CMK (cell line): ENCODE results near the gene VTI1A.

DNA sequence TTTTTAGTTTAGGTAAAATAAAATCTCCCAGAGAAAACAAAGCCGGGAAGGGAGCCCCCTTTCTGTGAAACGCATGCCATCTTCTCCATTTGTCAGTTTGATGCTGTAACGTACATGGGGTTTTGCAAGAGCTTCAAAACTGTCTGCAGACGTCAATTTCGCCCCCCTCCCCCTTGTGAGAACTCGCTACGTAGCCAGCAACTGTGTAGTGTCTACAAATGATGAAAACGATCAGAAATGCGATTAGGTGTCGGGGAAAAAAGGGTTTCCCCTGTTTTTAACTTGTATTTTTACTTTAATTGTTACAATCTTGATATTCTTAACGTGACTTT is 972 bp downstream of the PDCD4 start:
- RRBS, result no CpG with 5 or more reads among the region's 11 CpGs

DNA sequence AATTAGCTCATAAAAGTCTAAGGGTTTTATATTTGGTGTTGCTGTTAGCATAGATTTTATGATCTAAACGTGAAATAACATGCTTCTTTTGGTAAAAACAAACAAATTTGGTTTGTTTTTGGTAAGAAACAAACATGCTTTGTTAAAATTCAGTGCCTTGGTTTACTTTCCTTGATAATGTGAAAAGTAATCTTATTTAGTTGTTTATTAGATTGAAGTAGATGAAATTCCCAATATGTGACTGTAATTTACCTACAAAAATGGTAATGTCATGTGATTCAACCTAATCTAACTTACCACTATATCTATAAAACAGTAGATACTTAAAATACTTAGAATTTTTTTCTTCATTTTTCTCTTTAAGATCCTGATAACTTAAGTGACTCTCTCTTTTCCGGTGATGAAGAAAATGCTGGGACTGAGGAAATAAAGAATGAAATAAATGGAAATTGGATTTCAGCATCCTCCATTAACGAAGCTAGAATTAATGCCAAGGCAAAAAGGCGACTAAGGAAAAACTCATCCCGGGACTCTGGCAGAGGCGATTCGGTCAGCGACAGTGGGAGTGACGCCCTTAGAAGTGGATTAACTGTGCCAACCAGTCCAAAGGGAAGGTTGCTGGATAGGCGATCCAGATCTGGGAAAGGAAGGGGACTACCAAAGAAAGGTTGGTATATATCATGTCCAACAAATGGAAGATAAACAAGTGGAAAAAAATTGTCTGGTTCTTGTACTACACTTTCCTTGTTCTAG is 9.3 kb downstream of the PDCD4 start:
- RRBS, result 100% methylated on average over 1 of the region's 10 CpGs

DNA sequence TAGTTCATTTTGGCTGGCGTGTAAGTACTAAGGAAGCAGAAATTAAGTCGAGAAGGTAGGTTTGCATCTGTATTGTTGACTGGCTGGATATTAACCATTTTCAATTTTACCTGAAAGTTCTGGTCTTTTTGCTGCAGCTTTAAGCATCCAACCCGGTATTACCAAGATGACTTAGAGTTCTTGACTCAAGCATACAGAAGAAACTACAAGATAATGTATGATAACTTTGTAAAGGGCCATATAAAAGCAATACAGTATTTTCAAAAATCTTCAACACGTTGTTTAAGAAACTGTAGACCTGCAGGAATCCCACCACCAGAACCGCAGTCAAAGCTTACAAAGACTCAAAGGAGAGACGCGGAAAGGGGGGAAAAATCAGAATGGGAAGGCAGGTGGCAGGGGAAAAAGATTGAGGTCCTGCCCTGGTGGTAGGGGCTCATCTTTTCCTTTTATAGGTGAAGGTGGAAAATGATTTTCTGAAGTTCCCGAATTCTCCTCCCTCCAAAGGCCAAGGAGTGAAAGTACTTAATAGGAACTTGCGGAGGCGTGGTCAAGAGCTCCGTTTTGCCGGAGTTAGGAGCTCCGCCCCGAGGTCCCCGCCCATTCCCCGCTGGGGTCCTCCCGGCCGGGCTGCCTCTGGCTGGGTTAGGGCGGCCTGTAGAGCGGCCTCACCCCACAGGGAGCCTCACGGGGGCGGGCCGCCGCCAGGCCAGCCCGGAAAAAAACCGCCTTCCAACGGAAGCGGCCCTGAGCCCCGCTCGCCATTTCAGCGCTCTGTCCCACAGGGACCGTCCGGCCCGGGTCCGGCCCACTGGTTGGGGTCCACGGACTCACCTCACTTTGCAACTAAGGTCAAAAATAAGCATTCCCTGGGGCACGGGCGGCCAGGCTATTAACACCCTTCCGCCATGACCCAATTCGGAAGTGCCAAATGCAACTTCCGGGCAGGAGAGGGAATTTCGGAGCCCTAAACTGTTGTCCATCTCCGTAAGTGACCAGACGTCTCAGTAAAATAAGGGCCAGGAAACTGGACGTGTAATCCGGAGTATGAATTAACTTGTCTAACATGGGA is 633 bp downstream of the BBIP1 start:
- RRBS, result under 1% methylated on average over 24 of the region's 46 CpGs

DNA sequence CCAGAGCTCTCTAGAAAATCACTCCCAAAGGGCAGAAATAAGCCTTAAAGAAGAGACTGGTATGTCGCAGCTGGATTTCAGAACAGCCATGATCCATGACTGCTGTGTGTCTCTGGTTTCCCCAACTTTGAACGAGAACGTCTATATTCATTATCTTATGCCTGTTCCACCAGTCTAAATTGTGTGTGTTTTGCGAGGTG is 220.9 kb downstream of the ADRA2A start:
- RRBS, result no CpG with 5 or more reads among the region's 4 CpGs

GRCh38 chr10:111756380-111756979 is 427.1 kb downstream of the GPAM start:
- RRBS, result no CpG with 5 or more reads among the region's 10 CpGs

DNA sequence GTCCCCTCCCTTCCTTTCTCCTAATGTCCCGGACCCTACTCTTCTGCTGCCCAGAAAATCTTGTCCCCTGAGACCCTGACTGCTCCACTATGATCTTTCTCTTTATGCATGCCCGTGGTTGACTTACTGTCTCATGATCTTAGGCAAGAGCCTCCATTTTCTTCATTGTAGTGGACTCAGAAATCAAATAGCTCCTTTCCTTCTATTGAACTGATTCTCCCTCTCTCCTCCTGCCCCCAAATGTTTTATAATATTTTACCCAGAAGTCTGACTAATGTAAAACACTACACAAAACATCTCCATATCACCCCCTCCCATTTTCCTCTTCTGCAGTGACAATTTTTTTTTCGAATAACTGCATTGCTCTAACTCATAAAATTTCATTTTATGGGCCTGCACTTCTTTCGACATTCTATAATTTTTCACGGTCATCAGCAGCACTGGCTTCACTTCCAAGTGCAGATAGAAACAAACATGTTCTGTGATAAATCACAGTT is 100.3 kb downstream of the GPAM start:
- RRBS, result no CpG with 5 or more reads among the region's 5 CpGs

GRCh38 chr10:112309313-112309773 is 26.1 kb downstream of the TECTB start:
- RRBS, result no CpG with 5 or more reads among the region's 1 CpG

DNA sequence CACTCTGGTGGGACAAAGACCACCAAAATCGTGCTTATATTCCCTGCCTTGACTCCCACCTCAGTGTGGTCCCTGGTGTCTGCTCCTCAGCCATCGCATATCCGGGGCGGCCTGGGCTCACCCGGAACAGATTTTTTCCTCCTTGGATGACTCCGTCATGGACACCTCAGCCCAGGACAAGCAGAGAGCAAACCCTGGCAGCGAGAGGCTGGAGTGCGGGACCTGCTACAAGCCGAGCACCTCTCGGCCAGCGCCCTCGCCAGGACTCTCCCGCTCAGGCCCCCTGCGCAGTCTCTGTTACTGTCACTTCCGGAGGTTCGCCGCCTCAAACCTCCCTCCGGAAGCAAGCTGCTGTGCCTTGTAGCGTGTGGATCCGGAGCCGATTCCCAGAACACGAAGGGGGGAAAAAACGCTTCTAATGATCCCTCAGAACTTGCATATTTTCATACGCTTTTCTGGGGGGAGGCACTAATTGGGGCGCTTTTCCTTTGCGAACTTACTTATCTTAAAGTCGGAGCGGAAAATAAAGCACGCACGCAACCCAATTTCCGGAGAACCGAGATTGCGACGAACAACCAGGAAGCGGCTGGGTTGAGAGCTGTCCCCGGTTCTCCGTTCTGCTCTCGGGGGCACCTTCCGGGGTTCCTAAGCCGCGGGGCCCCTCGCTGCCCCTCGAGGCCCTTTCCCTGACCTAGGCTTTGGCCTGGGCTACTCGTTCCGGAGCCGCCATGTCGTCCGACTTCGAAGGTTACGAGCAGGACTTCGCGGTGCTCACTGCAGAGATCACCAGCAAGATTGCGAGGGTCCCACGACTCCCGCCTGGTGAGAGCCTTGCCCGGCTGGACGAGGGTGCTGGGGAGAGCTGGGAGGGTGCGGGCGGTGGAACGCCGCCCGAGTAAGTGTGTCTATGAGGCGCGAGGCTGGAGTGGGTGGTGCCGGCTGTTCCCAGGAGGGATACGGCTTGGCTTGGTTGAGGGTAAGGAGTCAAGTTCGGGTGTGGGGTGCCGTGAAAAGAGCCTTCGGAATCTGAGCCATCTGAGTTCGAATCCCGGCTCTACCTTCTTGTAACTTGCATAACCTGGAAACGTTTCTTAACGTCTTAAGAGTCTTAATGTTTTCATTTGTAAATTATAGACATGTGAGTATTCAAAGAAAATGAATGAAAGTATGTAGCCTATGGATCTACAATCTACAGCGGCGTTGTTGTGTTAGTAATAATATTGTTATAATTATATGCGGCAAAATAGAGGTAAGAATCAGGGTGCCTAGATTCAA is at the start of gene VTI1A:
TSS of gene VTI1A (plus strand) at position 570 of the 1,275 bp plus-strand sequence.
- RRBS, result 1% methylated on average over 27 of the region's 76 CpGs

GRCh38 chr10:112460777-112461499 is 13.9 kb downstream of the VTI1A start:
- RRBS, result no CpG with 5 or more reads among the region's 3 CpGs

- RRBS, result no CpG with 5 or more reads among the region's 10 CpGs
Measured at GRCh38 chr10:112526929-112527327, 79.9 kb downstream of the VTI1A start.

GRCh38 chr10:112577882-112578253 is 130.9 kb downstream of the VTI1A start:
- RRBS, result no CpG with 5 or more reads among the region's 8 CpGs

- RRBS, result no CpG with 5 or more reads among the region's 15 CpGs
Measured at GRCh38 chr10:112775759-112776634, 174.1 kb upstream of the TCF7L2 start.

DNA sequence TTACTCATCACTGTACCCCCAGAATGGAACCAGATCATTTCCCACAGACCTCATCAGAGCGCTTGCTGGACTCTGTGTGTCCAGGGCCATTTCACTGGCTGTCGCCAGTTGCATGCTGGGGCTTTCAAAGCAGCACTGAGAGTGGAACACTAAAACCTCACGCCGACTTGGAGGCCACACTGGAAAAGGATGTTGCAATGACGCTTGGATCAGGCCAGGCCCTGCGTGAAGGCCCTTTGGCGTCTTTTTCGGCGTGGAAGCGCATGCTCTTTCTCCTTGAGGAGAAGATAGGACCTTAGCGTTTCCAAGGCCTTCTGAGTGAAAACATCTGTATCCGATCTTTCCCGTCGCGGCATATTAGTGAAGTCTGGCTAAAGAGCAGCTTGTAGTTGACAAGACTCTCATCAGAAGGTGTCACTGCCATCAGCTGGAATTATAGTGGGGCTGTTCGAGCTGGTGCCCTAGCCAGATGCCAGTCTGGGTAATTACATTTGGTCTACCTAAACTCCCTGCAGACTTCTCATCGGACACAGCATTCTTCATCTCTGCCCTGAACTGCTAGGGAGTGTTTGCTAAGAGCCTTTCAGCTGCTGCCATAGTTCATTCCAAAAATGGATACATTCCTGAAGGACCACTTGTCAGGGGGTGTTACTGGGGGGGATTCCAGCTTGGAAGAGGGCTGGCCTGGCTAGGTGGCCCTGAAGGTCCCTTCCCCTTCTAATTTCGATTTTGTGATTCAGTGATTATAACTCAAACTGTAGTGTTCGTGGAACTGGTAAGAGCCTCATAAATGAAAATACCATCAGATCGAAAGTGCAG is 167.7 kb upstream of the TCF7L2 start:
- RRBS, result no CpG with 5 or more reads among the region's 20 CpGs

DNA sequence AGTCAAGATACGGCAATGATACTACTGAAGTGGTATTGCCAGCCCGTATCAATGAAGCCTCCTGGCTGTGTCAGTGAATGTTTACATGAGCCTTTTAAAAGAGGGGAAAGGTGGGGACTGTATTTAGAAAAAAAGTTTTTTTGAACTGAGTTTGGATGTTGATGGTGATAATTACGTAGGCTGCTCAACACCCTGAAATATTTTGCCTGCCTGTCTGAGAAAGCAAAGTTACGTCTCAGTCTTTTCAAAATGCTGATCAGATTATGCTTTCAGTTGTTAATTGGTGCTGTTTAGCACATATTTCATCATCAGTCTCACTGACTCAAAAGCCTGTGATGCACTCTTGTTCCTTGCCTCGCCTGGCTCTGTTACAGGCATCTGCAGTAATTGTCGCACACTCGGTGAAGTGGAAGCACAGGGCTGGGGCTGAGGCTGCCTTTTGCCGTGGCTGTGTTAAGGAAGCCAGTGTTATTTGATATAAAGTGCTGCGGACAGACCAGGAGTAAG is 157.3 kb upstream of the TCF7L2 start:
- RRBS, result no CpG with 5 or more reads among the region's 9 CpGs

GRCh38 chr10:112793317-112794074 is 156.6 kb upstream of the TCF7L2 start:
- RRBS, result no CpG with 5 or more reads among the region's 8 CpGs

DNA sequence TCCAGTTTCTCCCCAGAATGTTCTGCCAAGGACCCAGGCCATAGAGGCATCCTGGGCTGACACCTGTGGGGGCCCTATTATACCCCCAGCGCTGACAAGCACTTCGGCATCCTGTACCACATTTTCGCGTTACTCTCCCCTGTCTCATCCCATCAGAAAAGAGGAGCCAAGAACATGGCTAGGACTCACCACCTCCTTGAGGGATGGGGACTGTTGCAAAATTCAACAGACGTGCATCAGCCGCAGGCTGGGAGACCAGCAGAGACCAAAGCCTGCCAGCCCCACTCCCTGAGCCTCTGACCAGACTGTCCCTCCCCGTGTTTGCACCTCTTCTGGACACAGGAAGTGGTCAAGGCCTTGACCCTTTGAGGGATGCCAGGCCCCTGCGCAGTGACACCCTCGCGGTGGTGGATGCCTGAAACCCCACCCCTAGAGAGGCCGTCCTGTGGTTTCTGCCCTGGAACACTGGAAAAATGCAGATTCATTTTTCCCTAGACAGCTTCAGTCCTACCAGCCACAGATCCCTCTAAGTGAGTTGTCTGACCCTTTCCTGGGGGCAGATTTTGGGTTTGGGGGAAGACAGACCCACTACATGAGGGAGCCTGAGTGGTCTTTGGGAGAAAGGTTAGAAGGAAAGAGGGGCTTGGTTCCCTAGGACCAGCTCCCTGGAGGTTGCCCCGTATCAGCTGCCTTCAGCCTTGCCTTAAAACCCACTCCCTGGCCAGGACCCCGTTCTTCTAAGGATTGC is 128.3 kb upstream of the TCF7L2 start:
- RRBS, result no CpG with 5 or more reads among the region's 13 CpGs

- RRBS, result 79% methylated on average over 2 of the region's 23 CpGs
Measured at GRCh38 chr10:112952998-112953629, 3.1 kb downstream of the TCF7L2 start.

DNA sequence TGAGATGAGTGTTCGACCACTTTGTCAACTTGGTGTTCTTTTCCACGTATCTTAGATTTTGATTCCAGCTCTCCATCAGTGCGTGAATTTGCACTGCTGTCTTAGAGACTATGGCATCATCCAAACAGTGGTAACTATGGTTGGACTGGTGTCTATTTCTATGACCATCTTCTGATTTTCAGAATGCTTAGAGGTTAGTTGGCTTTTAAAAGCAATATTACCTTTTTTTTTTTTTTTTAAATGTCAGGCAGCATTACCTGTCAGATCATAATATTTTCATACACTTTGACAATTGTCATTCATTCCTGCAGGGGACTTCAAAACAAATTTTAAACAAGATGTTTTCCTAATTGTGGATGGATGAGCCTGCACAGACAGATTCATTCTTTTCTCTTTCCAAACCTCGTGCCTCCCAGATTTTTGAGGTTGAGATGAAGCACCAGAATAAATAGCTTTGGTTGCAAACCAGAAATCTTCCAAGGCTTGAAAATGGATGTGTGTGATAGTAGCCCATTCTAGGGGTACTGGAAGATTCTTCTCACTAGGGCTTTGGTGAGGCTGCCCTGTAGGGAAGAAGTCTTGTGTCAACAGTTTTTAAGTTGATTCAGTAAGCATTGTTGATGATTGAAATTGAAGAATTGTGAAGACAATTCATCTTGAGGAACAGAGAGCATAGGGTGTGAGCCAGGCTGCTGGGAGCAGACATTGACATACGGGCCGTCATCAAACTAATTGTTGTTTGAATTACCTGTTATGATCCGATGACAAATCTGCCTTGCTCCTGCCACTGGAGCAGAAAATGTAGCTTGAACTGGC is 26.9 kb downstream of the TCF7L2 start:
- RRBS, result no CpG with 5 or more reads among the region's 7 CpGs

- RRBS, result no CpG with 5 or more reads among the region's 7 CpGs
Measured at GRCh38 chr10:112996580-112997400, 46.7 kb downstream of the TCF7L2 start.

- RRBS, result no CpG with 5 or more reads among the region's 12 CpGs
Measured at GRCh38 chr10:113003379-113004403, 53.6 kb downstream of the TCF7L2 start.